Measurements from ENCODE around the gene ESYT2.

GRCh38 chr7:158829092-158829585, at the start of gene ESYT2:
TSS of gene ESYT2 (minus strand) at chr7:158829509.
- PRO-cap: bidirectional peak, plus-strand start at chr7:158829713, minus-strand start at chr7:158829509
- RRBS: under 1% methylated on average over 35 of the region's 77 CpGs

DNA sequence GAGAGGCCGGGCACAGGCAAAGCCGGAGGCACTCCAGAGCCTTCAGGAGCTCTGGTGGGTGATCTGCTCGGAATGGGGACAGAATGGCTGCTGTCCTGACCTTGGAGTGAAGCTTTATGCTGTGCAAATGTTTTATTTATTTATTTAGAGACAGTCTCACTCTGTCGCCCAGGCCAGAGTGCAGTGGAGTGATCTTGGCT, 55.4 kb downstream of the DYNC2I1 start:
- PRO-cap: no peak
- RRBS: no CpG with 5 or more reads among the region's 4 CpGs

- PRO-cap: no peak
- RRBS: no CpG with 5 or more reads among the region's 17 CpGs
These were observed 120.6 kb downstream of the DYNC2I1 start for GRCh38 chr7:158976827-158977394.

DNA sequence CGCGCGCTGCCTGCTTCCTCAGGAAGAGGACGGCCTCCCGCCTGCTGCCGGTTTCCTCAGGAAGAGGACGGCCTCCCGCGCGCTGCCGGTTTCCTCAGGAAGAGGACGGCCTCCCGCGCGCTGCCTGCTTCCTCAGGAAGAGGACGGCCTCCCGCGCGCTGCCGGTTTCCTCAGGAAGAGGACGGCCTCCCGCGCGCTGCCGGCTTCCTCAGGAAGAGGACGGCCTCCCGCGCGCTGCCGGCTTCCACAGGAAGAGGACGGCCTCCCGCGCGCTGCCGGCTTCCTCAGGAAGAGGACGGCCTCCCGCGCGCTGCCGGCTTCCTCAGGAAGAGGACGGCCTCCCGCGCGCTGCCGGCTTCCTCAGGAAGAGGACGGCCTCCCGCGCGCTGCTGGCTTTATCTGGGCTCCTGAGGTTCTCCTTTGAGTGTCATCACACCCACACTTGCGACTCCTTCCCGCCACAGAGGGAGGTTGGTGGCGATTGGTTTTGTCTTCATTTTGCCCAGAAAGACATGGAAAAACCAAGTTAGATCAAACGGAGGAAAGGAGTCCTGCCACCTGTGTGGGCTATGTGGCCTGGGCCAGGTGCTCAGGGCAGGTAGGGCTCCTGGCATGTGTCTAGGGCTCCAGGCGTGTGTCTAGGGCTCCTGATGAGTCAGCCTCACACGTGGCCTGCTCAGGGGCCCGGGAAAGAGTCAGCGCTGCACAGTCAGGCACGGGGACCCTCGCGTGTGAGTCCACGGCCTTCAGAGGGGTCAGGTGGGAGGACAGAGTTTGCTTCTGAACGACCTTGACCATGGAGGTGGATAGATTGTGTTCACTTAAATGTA, 138.1 kb downstream of the VIPR2 start:
- PRO-cap: no peak
- RRBS: no CpG with 5 or more reads among the region's 62 CpGs

- PRO-cap: no peak
- RRBS: no CpG with 5 or more reads among the region's 14 CpGs
These were observed 131.9 kb downstream of the VIPR2 start for GRCh38 chr7:159012634-159013234.

DNA sequence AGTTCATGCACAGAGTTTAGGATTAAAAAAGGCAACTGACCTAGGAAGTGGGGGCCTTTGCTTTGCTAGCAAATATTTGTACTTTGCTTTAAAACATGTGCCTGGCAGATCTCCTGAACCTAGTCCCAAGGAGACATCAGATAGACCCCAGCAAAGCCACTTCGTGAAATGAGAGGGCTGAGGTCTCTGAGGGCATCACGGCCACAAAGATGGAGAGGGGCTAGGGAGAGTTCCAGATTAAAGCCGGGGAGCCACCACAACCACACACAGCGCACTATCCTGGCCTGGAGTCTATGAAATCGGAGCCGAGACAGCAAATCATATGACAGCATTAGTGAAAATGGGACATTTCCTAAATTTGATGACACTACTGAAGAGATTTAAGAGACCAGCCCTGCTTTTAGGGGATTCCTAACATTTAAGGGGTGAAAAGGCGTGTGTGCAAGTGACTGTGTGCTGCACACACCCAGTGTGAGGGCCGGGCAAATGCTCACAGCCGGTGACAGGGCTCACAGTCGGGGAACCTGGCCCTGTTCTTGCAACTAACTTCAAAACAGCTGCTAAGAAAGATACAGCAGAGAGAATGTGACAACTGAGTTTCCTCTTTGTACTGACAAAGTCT, 49.7 kb downstream of the VIPR2 start:
- PRO-cap: no peak
- RRBS: no CpG with 5 or more reads among the region's 10 CpGs

DNA sequence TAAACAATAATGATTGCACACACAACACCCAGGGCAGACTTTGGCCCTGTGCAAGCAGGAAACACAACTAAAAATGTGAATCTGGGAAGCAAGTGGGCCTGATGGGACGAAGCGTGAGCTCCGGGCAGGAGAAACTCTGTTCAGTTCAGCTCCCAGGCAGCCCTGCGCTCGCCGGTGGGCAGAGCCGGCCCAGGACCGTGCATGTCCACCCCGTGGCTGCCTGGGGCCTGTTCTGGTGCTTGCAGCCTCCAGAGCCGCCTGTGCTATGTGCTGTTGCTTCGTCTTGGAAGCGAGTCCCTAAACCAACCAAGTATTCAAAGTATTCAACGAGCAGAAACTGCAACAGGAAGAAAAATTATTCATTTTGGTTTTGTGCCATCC, 45.9 kb downstream of the VIPR2 start:
- PRO-cap: no peak
- RRBS: 77% methylated on average over 4 of the region's 13 CpGs

DNA sequence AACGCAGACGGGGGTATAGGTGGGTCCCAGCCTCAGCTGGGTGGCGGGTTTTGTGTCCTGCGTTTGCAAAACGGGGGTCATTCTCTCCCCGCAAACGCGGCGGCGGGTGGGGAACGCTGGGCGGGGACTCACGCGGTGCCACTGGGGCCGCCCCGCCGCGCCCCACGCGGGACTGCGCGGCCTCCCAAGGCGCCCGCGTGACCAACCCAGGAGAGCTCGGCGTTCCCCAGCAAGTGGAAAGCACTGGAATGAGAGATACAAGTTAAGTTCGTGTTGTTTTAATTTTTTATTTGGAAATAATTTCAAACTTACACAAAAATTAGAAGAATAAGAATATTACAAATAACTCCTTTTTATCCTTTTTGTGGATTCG, 898 bp upstream of the VIPR2 start:
- PRO-cap: no peak
- RRBS: no CpG with 5 or more reads among the region's 29 CpGs

GRCh38 chr7:159197087-159198027, 52.7 kb upstream of the VIPR2 start:
- PRO-cap: no peak
- RRBS: no CpG with 5 or more reads among the region's 20 CpGs

- PRO-cap: no peak
- RRBS: 62% methylated on average over 5 of the region's 9 CpGs
These were observed 66.8 kb upstream of the VIPR2 start for GRCh38 chr7:159211411-159211868.

Data from MCF 10A (cell line).